ENCODE measurements around a stretch of chr11.

DNA sequence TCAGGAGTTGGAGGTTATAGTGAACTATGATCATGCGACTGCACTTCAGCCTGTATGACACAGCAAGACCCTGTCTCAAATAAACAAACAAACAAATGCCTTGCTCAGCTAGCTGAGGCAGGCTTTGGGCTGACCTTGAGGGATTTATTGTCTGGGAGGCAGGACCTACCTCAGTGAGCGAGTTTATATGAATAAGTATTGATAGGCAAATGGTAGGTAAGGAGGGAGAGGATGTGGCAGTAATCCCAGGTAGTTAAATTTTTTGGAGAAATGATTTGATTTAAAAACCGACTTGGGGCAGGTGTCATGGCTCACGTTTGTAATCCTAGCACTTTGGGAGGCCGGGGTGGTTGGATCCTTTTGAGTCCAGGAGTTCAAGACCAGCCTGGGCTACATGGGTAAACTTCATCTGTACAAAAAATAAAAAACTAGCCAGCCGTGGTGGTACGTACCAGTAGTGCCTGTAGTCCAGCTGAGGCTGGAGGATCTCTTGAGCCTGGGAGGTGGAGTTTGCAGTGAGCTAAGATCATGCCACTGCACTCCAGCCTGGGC is 8.4 kb upstream of the RBM4 start:
- PRO-cap, result no peak

DNA sequence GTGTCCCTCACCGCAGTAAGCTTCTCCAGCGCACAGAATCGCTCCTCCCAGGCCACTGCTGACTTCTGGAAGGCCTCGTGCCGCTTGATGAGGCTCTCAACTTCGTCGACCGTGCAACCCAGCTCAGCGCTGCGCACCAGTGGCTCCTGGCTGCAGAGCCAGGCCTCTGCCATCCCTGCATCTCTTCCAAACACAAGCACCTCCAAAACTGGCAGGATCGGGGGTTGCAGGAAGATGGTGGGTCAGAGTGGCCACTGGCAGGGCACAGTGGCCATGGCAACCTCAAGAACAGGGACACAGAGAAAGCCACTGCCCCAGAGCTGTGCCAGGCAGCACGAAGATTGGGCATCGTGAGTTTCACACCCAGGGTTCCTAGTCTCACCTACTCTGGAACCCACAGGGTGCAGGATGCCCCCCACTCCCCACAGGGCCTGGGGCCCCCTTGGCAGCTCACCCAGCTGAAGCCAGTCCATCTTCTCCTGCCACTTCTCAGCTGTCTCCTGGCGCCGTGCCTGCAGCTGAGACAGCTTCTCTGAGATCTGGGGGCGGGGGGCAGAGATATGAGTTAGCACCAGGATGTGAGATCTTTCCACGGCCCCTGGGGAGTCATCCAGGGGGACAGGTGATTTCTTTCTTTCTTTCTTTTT is 11.1 kb upstream of the RBM4B start:
- PRO-cap, result no peak

DNA sequence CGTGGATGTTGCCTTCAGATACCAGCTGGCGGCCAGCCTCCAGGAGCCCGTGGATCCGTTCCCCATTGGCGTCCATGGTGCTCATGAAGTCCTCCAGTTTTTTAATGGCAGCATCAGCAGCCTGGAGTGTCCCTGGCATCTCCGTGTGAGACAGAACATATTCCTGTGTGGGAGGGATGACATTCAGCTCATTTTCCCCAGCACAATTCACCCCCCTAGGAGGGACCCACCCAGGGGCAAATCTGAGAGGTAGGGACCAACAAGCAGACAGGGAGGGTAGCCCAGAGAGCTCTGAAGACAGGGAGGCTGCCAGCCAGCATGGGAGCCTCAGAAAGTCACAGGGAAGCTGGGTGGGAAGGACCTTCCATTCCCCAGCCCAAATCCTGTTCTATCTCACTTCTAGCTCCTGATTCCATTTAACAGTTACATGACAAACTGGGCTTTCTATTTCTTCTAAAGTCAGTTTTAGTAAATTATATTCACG is 21.8 kb upstream of the RBM4B start:
- PRO-cap, result no peak

DNA sequence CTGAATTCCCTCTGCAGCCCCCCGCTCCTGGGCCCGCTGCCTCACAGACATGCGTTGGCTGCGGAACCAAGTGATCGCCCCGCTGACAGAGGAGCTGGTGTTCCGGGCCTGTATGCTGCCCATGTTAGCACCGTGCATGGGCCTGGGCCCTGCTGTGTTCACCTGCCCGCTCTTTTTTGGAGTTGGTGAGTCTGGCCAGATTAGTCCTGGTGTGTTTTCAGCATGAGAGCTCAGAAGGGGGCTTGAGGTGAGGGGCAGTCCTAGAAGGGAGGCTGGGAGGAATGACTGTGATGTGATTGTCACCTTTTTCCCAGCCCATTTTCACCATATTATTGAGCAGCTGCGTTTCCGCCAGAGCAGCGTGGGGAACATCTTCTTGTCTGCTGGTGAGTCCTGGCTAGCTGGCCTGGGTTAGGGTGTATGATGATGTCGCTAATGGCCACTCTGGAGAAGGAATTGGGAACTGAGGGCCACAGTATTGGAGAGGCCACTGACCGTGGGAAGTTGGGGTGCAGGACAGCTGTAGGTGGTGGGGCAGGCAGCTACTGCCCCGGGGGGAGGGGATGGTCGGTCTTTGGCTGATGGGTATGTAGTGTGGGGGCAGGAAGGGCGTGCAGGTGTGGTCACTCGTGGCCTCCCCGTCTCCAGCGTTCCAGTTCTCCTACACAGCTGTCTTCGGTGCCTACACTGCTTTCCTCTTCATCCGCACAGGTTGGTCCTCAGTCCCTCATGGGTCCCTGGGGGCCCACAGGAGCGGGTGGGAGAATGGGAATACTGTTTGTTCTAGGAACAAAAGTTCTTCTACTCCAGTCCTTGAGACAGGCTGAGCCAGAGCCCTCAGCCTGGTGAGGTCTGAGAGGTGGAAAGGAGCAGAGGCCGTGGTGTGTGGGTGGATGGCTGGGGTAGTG is 1.9 kb downstream of the RCE1 start:
- PRO-cap, result no peak

- PRO-cap, result no peak
Observed at GRCh38 chr11:66857167-66857579, 309 bp downstream of the LRFN4 start.

DNA sequence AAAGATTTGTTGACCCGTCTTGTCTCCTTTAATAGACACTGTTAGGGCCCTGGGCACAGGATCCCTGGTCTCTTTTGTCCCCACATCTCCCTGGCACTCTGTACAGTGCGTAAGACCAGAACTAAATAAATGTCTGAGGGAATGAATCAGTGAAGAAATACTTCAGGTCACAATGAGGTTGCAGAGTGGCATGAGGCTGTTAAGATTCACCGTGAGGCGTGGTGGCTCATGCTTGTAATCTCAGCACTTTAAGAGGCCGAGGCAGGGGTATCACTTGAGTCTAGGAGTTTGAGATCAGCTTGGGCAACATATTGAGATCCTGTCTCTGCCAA is 26.7 kb downstream of the LRFN4 start:
- PRO-cap, result no peak

- PRO-cap, result no peak
Observed at GRCh38 chr11:66921316-66921737, 36.9 kb downstream of the PC start.

DNA sequence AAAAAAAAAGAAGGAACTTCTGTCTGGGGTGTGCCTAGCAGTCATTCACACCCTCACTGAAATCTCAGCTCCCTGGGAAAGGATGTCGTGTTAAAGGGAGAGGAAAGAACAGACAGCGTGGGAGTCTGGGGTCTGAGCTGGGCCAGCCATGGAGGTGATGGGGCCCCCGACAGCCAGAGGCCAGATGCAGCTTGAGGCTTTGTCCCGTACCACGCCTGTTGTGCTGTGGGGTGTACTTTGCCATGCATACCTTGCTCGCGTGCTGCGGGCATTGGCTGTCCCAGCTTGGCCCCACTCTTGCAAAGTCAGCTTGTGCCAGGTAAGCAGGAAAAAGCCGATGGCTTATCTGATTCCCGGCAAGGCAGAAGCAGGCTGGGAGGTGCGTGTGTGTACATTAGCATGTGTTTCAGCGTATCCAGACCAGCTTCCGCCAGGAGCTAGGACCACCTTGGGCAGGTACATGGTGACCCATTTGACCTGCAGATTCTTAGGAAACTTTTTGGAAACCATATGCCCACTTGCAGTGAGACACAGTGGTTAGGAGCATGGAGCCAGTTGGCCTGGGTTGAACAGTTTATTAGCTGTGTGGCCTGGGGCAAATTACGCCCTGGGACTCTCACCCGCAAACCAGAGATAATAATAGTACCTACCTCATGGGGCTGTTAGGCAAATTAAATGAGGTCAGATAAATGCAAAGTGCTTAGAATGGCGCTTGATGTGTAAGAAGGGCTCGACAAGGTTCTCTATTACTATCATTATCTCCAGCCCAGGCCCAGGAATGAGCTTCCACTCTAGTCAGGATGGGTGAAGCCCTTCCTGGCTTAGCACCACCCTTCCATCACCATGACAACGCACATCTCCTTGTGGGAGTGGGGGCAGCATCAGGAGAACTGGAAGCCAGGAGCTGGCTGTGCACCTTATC is 4.8 kb downstream of the SYT12 start:
- PRO-cap, result no peak

GRCh38 chr11:67112989-67113699 is 5.9 kb upstream of the KDM2A start:
- PRO-cap, result no peak

DNA sequence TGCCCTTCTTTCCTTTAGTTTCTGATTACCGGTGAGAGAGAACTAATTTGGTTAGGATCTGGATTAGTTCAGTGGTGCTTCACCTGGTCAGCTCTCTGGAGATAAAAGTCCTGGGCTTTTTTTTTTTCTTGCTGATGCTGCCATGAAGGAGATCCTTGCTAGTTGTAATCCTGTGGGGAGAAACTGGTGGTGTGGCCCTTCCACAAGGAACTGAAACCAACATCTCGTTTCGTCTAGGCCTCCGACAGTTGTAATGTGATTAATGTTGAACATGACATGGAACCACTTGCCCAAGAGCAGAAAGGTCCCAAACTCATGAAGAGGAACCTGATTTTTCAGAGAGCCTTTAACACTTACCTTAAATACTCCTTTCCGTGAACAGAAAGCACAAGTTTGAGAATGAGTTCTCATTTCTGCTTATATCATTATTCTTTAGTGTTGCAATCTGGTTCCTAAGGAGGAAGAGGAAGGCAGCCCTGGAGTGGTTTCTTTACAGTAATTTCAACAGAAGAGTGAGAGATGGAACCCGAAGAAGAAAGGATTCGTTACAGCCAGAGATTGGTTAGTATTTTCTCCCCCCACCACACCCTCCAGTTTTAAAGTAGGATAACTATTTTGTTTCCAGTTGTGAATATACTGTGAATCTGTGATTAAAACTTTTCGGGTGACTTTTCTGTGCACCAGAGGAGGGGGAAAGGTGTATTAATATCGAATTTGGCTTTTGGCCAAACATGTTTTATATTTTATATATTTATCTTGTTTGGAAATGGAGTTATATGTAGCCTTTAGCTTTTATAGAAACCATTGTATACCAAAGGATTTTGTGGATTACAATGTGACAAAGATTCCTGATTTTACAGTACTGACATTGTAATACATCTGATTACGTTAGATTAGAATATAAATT is 2.0 kb downstream of the KDM2A start:
- PRO-cap, result no peak

GRCh38 chr11:67252076-67253282 is 13.8 kb upstream of the GRK2 start:
- PRO-cap, result no peak

DNA sequence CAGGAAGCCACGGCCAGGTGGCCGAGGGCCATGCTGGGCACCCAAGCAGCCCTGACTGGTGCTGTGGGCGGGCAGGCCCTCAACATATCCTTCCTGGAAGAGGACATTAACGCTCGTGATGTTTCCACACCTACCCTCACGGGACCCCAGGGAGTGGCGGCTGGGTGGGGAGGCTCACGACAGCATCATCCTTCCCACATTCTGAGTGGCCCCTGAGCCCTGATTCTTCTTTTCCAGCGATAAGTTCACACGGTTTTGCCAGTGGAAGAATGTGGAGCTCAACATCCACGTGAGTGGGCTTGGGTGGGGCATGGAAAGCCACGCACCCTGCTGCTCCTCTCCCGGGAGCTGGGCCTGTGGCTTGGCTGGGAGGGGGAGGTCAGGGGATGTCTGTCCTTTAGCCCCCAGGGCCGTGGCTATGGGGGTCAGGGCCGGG is 8.6 kb upstream of the ANKRD13D start:
- PRO-cap, result no peak

- PRO-cap, result no peak
Observed at GRCh38 chr11:67303662-67304450, 526 bp downstream of the SSH3 start.

GRCh38 chr11:67331635-67332391 is 21.5 kb downstream of the POLD4 start:
- PRO-cap, result no peak

DNA sequence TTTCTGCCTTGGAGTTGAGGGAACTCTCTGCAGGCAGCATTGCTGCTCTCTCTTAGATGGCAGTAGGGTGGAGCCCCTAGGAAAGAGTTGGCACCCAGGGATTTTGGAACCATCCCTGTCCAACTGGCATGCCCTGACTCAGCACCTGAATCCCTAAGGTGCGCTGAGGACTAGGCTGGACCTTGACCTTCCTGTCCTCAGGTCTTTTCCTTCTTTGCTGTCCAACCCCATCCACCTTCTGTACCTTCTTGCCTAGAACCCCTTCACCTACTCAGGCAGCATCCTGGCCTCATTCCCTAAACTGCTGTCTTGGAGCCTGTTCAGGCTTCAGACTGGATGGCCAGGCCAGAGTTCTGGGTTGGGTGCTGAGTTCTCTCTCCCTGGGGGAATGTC is 2.5 kb upstream of the POLD4 start:
- PRO-cap, result no peak

DNA sequence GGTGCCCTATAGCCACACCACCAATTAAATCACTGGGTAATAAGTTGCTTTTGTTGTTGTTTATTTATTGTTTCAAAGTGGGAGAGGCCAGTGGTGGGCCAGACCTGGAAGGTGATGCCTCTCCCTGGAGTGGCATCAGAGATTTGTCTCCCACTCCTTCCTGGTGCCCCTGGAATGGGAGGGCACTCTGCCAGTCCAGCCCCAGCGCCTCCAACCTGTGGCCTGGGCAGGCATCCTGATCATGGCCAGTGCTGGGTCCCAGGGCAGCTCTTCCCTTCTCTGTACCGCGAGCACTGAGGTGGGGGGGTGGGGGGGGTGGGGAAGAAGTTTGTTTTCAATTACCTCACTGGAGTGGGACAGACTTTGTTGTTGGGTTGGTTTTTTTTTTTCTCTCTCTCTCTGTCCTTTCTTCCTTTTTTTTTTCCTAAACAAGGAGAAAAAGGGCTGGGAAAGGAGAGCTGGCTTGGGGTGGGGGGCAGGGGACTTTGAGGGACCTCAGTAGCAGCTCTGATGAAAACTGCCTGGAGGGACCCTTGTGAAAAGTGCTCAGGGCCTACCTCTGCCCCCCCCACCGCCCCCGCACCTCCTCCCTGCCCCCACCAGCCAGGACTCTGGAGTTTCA is 1.6 kb upstream of the CLCF1 start:
- PRO-cap, result unidirectional peak, minus-strand start at position 244 of the sequence; unidirectional peak, minus-strand start at position 294 of the sequence

DNA sequence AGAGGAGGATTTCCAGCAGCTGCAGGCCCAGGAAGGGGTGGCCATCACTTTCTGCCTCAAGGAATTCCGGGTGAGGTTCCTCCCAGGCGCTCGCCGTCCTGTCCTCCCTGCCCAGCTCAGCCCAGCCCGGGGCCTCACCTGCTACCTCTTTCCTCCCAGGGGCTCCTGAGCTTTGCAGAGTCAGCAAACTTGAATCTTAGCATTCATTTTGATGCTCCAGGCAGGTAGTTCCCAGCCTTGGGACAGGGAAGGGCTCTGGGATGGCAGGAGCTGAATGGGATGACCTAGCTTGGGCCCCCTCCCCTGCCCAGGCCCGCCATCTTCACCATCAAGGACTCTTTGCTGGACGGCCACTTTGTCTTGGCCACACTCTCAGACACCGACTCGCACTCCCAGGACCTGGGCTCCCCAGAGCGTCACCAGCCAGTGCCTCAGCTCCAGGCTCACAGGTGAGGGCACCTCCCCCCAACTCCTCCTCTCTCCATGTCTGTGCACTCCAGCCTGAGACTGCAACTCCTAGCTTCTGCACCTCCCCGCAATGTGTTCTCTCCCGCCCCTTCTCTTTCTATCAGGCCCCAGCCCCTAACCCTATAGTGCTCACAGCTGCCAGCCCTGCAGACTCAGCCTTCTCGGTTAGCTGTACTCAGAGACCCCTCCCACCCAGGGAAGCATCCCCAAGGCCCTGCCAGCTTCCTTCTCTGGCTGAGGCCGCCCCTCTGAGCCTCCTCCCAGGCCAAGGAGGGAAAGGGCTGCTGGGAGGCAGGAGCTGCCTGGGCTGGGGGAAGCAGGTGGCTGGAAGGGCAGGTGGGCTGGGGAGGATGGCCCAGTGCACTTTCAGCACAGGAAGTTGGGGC is 4.4 kb downstream of the RAD9A start:
- PRO-cap, result no peak

GRCh38 chr11:67397668-67398281 is 3.9 kb downstream of the PPP1CA start:
- PRO-cap, result no peak

- PRO-cap, result no peak
Observed at GRCh38 chr11:67398282-67399162, 3.1 kb downstream of the PPP1CA start.

- PRO-cap, result no peak
Observed at GRCh38 chr11:67409635-67410540, 5.6 kb upstream of the CARNS1 start.